Temporal lobe (tissue), 2 donors: ENCODE measurements around a stretch of chr17.

- RAMPAGE, long total RNA = no peak
Observed at GRCh38 chr17:17837822-17838884, 1.4 kb upstream of the SREBF1 start.

- RAMPAGE, long total RNA = no peak
Observed at GRCh38 chr17:17842987-17843626, 6.3 kb upstream of the SREBF1 start.

- RAMPAGE, long total RNA = no peak
Observed at GRCh38 chr17:17849545-17850690, 13.1 kb upstream of the SREBF1 start.

- RAMPAGE, long total RNA = no peak
Observed at GRCh38 chr17:17876879-17877477, 40.2 kb upstream of the SREBF1 start.

DNA sequence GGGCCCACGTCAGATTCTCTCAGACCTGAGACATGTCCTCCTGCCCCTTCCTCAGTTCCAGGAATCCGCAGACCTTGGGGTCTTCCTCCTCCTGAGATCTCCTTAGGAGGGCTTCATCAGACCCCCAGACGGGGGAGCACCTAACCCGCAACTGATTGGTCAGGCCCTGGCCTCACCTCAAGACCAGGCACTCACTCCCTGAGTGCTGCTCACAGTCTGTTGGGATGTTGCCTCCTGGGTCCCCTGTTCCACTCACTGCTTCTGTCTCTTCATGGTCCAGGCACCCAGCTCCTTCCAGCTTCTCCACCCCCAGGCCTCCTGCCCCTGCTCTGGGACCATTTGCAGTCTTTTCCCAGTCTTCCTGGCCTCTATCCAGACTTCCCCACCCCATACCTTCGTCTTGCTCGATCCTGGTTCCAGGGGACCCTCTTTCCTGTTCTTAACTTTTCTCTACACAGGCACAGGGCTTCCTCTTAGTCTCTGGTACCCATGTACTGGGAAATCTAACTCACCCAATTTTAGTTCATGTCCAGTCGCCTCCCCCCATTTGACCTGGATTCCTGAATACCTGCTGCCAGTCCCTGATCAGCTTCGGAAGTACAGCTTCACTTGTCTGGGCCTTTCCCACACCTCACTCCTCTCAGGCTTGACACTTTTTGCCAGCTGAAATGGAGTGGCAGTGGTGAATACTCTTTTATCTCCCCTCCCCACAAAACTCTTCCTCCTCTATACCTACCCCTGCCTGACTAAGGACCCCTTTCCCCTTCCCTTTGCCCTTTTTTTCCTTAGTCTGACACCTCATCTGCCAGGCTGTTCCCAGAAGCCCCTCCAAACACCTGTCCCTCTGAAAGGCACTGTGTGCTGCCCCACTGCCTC lies 1.4 kb downstream of the GID4 start:
- RAMPAGE, long total RNA = no peak

DNA sequence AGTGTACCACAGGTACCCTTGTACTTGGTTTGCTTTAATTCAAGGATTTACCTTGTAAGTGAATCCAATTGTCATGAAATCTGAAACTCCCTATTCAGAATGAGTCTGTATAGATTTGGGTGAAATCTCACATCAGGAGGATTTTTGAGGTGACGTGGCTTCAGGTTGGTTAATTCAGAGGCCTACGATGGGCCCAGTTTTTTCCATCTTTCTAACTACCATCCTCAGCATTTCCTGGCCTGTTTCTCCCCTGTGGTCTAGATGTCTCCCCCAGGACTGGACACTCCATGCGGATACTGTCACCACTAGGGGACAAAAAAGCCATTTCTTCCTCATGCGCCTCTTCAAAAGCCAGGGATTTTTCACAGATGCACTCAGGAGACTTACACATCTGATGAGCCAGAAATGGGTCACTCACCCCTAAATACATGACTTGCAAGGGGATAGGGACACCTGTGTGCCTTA lies 4.7 kb downstream of the GID4 start:
- RAMPAGE, long total RNA = no peak

- RAMPAGE, long total RNA = no peak
Observed at GRCh38 chr17:18101653-18102462, 6.7 kb upstream of the MYO15A start.

- RAMPAGE, long total RNA = no peak
Observed at GRCh38 chr17:18138220-18138856, 29.8 kb downstream of the MYO15A start.

GRCh38 chr17:18247620-18248095 lies 10.9 kb downstream of the FLII start:
- RAMPAGE, long total RNA = no peak

- RAMPAGE, long total RNA = no peak
Observed at GRCh38 chr17:18262369-18263255, 2.1 kb downstream of the MIEF2 start.

DNA sequence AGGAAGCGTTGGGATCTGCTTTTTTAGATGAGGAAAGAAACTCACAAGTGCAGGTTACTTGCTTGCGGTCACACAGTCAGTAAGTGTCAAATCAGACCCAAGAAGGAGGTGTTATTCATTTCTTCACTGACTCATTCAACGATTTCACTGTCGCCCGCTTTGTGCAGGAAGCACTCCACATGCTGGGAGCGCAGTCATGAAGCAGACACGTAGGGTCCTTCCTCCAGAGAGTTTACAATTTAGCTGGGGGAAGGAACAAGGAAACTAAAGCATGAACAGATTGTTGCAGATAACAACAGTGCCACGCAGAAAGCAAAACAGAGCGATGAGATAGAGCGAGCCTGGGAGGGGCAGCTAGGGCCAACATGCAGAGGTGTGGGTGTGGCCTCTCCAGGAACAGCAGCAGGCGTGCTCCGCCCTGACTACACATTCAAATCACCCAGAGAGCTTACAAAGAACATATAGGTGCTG lies 16.5 kb downstream of the LGALS9C start:
- RAMPAGE, long total RNA = no peak

- RAMPAGE, long total RNA = no peak
Observed at GRCh38 chr17:18610066-18610523, 34.1 kb downstream of the TBC1D28 start.

DNA sequence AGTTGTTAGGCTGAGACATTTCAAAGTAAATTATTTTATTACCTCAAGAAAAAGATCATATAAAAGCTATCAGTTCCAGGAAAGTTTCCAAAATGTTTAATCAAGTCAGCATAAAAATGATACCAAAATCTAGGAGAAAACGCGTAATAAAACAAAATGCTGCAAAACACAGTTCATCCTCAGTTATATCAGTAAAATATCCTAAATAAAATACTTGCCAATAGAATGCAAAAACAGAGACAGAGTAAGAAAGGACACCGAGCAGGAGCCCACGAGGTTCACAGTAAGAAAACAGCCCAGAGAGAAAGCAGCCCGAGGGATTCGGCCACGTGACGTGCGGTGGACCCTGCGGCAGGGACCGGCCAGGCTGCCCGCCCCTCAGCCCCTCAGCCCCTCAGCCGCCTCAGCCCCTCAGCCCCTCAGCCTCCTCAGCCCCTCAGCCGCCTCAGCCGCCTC lies 9.7 kb downstream of the TBC1D28 start:
- RAMPAGE, long total RNA = no peak

DNA sequence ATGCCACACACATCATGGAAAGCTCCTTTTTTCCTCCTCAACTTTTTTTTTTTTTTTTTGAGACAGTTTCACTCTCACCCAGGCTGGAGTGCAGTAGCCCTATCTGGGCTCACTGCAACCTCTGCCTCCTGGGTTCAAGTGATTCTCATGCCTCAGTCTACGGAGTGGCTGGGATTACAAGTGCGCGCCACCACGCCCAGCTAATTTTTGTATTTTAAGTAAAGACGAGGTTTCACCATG lies 2.8 kb downstream of the FOXO3B start:
- RAMPAGE, long total RNA = no peak

DNA sequence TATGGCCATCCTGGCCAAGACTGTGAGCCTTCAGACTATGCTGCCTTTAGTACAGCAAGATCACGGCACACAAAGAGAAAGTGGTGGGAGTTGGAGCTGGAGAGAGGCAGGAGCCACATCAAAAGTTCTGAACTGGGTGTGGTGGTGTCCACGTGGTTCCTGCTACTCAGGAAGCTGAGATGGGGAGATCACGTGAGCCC lies 3.6 kb downstream of the SLC5A10 start:
- RAMPAGE, long total RNA = no peak

- RAMPAGE, long total RNA = no peak
Observed at GRCh38 chr17:18967137-18967704, 15.3 kb downstream of the SLC5A10 start.

DNA sequence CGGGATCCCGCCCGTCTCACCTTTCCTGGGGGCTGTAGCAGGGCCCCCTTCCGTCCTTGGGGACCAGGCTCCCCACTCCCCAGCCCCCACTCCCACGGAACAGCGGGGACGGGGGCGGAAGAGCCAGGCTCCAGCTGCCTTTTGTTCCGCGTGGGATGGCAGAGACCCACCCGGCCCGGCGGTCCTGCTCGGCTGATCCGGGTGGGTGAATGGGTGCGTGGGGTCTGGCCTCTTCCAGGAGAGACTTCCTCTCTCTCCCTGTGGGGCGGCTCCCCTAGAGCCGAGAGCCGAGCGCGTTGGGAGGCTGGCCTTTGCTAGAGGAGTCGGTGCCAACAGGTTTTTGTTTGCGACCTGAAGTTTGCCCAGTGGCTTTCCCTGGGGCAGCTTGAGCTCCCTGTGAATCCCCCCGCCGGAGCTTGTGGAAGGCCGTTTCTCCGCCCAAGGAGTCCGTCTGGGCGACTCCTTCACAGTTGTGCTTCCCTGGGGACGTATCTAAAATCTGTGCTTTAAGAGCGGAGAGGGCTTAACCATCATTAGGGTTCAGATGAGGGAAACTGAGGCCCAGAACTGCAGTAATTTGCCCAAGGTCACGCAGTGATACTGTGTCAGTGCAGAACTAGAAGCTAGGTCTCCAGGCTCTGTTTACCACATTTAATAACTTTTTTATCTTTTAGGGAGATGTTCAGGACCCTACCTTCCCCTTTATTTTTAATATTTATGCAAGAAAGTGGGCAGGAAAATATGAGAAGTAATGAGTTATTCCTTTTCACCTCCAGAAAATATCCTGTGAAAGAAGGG lies 1.1 kb downstream of the EPN2 start:
- RAMPAGE, long total RNA = no peak

DNA sequence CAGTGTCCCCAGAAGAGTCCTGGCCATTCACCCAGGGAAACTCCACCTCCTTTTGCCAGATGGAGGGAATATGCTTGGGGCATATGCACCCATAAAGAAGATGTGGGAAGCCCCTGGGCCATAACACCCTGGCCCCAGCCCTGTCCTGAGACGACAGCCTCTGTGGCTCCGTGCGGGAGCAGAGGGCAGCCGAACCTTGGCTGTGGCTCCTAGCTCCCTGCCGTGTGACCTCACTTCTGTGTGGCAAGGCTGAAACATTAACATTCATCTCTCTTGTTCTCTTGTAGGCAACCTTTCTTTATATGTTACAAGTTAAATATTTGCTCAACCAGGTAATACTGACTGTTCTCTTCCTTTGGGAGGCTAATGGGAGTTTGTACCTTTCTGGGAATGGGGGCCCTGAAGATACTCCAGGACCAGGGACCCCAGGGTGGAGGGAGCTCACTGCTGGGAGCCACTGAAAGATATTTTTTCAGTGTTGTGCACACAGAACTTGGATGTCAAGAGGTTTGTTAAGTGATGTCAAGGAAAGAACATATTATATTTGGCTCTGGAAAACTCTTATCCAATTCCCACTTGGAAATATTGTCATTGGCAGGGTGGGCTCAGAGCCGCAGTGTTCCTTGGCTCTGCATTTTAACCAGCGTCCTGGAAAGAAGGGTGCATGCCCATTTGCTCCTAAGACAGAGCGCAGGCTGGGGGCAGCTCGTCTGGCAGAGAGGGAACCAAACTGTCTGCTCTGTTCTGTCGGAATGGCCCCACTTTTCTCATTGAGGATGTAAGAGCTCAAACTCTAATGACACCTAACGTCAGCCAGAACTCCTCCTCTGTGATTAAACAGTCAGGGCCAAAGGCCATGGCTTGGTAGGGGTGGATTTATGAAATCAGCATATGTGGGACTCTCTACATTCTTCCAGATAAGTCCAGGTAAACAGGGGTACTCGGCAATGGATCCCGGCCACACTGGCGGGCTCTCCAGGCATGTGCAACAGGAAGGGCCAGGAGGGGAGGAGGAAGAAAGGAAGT lies 17.8 kb downstream of the SLC47A1 start:
- RAMPAGE, long total RNA = no peak

DNA sequence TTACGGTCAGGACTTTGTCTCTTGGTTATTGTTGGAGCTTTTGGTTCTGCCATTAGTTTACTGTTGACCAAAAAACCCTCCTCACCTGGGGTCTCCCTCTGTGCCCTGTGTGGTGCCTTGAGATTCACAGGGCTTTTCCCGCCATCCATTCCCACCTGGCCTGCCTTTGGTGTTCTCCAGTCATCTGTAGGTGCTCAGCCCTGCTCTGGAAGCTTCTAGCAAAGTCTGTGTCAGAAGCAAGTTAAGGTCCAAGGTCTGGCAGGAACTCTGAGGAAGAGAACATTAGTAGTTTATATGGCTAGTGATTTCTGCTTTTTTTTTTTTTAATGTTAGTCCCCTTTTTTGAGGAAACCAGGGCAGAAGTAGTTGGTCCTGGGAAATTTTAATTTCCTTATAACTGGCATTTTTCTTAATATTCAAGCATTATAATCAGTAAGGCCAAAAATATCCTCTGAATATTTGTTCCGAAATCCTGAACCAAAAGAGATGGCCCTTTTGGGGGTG lies 37.2 kb downstream of the SLC47A1 start:
- RAMPAGE, long total RNA = no peak

DNA sequence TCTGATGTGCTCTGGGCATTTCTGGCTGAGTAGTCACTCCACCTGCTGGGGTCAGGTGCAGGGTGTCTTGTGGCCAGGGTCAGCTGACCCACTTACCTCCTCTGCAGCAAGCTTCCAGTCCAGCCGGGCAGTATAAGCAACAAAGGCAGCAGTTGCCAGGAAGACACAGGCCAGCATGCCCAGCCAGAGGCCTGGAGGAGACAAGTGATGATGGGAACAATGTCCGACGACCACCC lies 32.6 kb downstream of the ALDH3A2 start:
- RAMPAGE, long total RNA = no peak